Hair follicular keratinocyte (primary cell): Measurements from ENCODE around the genes SMAP1, EEF1A1 and IRAK1BP1.

DNA sequence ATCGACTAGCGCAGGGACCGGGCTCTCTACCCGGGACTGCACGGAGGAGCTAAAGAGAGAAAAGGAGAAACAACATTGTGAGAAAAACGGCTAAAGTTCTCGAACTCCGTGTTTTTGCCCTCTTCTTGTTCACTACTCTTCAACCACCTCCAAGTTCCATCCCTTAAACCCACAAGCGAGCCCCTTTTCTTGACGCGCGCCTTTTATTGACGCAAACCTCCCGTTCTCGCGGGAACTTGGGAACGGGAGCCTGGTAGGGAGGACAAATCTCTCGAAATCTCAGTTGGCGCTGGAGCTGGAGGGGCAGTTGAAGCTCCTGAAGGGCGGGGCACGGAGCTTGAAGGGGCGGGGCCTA, 317 bp upstream of the FAM135A start:
- RAMPAGE, long total RNA: no peak

DNA sequence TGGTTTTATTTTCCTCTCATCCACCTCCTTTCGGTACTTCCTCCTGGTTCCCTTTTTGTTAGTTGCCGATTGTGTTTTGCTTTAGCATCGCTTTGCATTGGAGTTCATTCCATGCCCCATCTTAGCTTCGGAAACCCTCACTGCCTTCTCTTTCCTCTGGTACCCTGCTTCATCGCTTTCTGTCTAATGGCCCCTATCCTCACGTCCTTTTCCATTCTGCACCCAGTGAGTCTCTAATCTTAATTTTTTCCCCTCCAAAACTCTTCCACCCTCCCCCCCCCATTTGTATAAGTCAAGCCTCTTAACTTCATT, 892 bp downstream of the FAM135A start:
- RAMPAGE, long total RNA: no peak

DNA sequence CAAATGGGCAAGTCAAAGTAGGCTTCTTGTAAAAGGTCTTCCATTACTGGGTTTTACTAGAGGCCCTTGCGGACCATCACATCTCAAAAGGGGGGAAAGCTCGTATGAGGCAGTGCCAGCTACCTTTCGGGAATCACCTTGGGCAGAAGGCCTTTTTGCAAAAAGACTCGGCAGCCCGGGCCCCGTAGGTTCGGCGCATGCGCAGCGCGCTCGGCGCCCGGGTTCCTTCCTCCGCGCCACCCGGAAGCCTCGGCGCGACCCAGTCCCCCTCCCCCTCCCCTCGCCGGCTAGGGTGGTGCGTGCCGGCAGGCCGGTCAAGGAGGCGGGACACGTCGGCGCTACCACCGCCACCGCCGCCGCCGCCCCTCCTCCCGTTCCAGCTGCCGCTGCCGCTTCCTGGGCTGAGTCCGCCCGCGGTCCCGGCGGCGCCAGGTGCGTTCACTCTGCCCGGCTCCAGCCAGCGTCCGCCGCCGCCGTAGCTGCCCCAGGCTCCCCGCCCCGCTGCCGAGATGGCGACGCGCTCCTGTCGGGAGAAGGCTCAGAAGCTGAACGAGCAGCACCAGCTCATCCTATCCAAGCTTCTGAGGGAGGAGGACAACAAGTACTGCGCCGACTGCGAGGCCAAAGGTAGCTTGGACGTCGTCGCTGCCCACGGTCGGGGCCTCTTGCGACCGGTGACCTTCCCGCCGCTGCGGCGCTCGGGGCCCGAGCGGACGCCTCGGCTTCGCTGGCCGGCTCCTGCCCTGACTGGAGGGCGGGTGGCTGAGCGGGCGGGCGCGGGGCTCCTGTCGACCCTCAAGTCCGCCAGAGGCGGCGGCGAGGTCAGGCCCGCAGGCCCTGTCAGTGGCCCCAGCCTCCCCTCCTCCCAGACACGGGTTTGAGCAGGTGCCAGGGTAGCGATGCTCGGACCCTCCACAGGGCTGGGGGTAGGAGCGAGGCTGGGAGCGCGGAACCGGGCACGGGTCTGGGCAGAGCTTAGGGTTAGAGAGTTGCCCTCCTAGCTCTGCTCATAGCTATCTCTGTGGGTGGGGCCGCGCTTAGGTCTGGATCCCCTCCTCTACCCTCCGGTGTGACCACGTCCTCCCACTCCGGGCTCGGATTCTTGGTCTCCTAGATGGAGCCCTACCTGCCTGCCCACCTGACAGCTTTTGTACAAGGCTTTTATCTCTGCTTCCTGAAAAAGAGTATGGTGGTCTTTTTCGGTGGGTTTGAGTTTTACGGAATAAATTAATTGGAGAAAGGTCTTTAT, at the start of gene SMAP1:
Gene SMAP1, plus strand, starts transcription at position 369 of the 1,249 bp plus-strand sequence.
- RAMPAGE, long total RNA: no peak

DNA sequence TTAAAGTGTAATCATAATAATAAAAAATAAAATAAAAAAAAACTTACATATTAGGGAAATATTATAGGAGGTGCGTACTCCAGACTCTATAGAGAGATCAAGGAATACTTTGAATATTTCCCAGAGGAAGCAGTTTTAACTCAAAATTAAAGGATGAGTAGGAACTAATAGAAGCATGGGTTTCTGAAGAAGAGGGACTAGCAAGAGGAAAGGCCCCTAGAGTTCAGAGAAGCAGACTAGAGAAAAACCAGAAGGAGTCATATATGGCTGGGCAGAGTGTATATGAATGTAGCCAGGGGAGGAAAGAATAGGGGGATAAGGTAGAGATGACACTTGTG, 120.7 kb downstream of the SMAP1 start:
- RAMPAGE, long total RNA: no peak

GRCh38 chr6:72561236-72561602, 60.6 kb upstream of the KCNQ5 start:
- RAMPAGE, long total RNA: no peak

- RAMPAGE, long total RNA: no peak
Measured at GRCh38 chr6:73299327-73299689, 36.3 kb upstream of the KHDC1 start.

GRCh38 chr6:73308839-73309358, 45.2 kb downstream of the DPPA5 start:
- RAMPAGE, long total RNA: no peak

- RAMPAGE, long total RNA: start-site peak on the minus strand at chr6:73521000-73521102, 79 and 143 reads in 2 replicates
Measured at GRCh38 chr6:73520758-73521443, at the start of gene EEF1A1. TSS of gene EEF1A1 (minus strand) at chr6:73521032.

- RAMPAGE, long total RNA: no peak
Measured at GRCh38 chr6:73521444-73522080, 730 bp upstream of the EEF1A1 start.

- RAMPAGE, long total RNA: no peak
Measured at GRCh38 chr6:73840626-73841694, 145.0 kb downstream of the CD109 start.

GRCh38 chr6:74806242-74806741, 399.6 kb downstream of the COL12A1 start:
- RAMPAGE, long total RNA: no peak

DNA sequence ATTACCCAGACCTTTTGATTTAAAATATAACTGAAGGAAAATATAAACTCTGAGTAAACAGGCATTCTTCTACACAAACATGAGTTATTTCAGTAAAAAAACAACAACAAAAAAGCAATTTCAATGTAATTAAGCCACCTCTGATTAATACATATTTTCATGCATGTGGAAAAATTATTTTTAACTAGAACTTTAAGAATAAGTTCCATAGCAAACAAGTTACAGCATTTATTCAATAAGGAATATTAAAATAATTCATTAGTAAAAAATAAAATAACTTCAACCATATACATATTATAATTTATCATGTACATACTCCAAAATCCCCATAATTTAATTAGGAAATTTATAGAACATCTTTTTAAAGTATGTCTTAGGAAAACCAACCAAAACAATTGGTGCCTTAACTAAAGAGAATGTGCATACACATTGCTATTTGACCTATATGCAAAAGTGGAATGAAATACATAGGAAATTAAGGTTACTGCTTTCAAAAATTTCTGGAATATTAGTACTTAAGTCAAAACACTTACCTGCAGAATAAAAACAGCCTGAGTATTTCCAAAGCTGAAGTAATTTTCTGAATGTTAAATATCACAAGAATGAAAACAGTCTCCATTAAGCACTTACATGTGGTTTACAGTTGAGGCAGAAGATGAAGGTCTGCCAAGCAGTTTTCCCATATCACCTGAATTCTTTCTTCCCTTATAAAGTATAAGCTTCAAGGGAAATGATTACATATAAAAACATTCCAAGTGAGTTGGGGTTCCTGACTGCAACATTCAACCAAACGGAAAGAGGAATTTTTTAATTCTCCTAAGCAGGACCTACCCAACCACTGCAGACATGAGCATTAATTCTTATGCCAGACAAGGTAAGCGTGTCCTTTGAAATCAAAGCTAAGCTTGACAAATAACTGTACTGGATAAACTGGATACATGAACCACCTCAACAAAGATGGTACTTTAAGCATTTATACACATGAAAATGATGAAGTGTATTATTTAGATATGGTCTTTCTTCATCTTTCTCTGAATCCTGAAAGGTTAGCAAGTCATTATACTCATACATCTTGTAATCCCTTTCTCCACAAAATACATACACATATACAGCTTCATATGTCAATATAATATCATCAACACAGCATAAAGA, 11.4 kb upstream of the COX7A2 start:
- RAMPAGE, long total RNA: no peak

DNA sequence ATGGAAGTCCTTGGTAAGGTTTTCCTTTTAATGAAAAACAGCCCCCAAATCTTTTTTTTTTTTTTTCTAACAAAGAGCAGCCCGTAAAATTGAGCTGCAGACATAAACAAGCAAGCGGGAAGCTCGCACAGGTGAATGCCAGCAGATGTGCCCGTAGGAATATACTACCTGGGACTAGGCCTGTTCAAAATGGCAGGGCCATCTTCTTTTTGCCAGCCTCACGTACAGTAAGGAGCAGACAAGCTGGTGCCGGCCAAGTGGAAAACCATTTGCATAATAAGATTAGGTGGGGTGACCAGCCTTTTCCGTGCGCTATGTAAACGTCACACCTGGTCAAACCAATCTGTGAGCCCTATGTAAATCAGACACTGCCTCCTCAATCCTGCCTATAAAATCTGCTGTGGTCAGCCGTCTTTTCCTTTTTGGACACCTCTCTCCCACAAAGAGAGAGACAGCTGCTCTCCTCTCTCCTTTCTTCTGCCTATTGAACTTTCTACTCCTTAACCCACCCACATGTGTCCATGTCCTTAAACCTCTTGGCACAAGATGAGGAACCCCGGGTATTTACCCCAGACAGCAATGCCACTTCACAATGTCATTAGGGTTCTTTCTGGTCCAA, 60.8 kb upstream of the TMEM30A start:
- RAMPAGE, long total RNA: no peak

- RAMPAGE, long total RNA: no peak
Measured at GRCh38 chr6:75492779-75493199, 811 bp downstream of the FILIP1 start.

- RAMPAGE, long total RNA: no peak
Measured at GRCh38 chr6:75605007-75606192, 3.7 kb downstream of the SENP6 start.

DNA sequence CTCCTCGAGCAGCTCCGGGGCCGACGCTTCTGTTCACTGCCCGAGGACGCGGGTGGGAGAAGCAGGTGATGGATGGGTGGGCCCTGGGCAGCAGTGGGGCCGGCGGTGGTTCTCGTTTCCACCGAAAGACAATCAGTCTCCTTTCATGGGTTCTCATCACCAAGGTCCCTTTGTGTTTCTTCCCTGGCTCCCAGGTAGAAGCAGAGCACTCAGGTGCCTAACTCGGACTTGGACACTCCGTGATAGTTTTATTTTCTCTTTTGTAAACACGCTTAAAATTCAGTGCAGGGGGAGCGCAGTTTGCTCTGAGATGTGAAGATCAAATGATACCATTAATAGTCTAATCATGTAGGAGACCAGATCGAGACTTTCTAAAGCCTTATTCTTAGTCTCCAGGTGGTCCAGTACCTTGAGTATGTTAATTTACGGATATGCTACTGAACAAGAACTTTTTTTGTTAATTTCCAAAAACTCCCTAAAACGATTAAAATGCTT, 508 bp downstream of the MYO6 start:
- RAMPAGE, long total RNA: no peak

GRCh38 chr6:75908494-75908923, 159.5 kb downstream of the MYO6 start:
- RAMPAGE, long total RNA: no peak

DNA sequence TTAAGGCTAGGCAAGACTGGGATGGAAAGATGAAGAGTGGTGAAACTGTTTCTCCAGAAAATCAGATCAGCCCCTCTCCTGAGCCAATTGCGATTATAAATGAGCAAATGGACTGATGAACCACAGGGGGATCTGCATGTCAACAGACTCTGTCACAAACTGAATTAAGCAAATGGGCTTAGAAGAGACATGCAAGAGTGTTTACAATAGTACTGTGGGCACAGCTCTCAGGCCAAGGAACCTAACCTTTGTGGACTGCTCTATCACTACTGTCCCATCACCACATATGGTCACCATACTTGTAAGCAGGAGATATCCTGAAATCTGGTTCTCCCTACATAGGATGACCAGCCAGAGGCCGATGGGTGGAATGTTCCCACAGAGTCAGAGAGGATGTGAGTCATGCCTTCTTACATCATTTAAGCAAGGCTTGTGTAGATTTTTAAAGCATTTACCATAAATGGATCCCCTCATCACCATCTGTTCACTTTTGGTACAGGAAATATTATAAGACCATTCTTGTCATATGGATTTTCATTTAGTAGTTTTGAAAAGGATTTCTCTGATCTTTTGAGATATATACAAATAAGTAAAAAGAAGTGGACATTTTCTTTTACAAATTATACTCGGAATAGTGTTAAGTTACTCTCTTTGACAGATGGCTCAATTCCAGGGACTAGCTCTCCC, 6.8 kb downstream of the HTR1B start:
- RAMPAGE, long total RNA: no peak

DNA sequence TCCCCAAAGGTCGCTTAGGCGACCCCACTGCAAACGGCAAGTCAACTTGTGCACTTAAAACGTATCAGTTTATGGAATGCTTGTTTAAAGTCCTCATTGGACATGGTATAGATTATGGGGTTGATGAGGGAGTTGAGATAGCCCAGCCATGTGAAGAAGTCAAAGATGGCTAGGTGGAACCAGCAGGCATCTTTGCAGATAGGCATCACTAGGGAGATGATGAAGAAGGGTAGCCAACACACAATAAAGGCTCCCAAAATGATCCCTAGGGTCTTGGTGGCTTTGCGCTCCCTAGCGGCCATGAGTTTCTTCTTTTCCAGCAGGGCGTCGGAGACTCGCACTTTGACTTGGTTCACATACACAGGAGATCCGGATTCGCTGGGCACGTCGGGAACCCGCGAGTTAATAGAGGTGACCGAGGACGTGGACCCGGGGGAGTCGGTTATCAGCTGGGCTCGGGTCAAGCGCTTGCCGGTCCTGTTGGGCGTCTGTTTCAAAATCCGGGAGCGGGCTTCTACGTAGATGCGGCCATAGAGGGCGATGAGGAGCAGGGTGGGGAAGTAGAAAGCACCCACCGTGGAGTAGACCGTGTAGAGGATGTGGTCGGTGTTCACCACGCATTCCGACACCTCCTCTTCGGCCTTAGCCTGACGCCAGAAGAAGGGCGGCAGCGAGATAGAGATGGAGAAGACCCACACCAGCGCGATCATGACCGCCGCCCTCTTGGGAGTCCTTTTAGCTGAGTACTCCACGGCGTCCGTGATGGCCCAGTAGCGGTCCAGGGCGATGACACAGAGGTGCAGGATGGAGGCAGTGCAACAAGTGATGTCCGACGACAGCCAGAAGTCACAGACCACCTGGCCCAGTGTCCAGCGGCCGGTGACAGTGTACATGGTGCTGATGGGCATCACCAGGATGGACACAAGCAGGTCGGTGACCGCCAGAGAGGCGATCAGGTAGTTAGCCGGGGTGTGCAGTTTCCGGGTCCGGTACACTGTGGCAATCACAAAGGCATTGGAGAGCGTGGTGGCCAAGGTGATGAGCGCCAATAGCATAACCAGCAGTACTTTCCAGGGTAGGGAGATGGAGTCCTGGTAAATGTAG, 749 bp downstream of the HTR1B start:
- RAMPAGE, long total RNA: no peak

- RAMPAGE, long total RNA: start-site peak on the plus strand at chr6:78867511-78867554, 35 and 30 reads in 2 replicates
Measured at GRCh38 chr6:78866968-78868144, at the start of gene IRAK1BP1. TSS of gene IRAK1BP1 (plus strand) at chr6:78867551.